Measurements from ENCODE around the genes VWCE and SYT7.

GRCh38 chr11:60915260-60915946, 1.4 kb downstream of the TMEM109 start:
- PRO-cap = bidirectional peak, plus-strand start at chr11:60915569, minus-strand start at chr11:60915519
- RAMPAGE, long total RNA, 4 experiments = no peak in any of the 4 experiments

GRCh38 chr11:61102650-61103611, 642 bp downstream of the CD5 start:
- PRO-cap = no peak
- RAMPAGE, long total RNA, 4 experiments = no peak in any of the 4 experiments

DNA sequence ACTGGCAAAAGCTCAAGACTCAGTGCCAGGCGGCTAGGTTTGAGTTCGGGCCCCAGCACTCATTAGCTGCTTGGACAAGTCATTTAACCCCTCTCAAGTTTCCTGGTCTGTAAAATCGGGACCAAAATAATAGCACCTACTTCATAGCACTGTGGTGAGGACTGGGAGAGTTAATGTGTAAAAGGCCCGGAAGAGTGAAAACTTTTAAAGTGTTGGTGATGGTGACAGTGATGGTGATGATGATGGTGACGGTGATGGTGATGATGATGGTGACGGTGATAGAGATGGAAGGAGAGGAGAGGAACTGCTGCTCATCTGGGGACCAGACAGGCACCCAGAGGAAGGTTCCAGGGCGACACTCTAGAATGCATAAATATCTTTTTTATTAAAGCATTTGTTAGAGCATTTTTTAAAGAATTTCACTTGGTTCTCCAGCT, 8.4 kb downstream of the CD5 start:
- PRO-cap = no peak
- RAMPAGE, long total RNA, 4 experiments = no peak in any of the 4 experiments

DNA sequence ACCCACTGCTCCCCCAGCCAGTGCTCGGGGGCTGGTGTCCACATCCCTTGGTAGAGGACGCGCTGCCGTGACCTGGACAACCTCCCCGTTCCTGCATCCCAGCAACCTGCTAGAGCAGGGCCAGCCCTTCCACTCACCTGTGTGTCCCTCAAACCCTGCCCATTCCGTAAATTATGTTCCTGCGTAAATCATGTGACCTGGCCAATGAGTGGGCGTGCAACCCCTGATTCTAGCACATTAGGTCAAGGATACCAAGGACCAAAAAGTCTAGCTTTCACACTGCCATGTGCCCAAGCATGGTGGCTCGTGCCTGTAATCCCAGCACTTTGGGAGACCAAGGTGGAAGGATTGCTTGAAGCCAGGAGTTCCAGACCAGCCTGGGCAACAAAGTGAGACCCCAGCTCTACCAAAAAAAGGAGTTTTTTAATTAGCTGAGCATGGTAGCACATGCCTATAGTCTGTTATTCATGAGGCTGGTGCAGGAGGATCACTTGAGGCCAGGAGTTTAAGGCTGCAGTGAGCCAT, 25.8 kb downstream of the CD5 start:
- PRO-cap = no peak
- RAMPAGE, long total RNA, 4 experiments = no peak in any of the 4 experiments

GRCh38 chr11:61141701-61142127, 19.5 kb downstream of the VPS37C start:
- PRO-cap = no peak
- RAMPAGE, long total RNA, 4 experiments = no peak in any of the 4 experiments

GRCh38 chr11:61150303-61150697, 10.9 kb downstream of the VPS37C start:
- PRO-cap = no peak
- RAMPAGE, long total RNA, 4 experiments = no peak in any of the 4 experiments

DNA sequence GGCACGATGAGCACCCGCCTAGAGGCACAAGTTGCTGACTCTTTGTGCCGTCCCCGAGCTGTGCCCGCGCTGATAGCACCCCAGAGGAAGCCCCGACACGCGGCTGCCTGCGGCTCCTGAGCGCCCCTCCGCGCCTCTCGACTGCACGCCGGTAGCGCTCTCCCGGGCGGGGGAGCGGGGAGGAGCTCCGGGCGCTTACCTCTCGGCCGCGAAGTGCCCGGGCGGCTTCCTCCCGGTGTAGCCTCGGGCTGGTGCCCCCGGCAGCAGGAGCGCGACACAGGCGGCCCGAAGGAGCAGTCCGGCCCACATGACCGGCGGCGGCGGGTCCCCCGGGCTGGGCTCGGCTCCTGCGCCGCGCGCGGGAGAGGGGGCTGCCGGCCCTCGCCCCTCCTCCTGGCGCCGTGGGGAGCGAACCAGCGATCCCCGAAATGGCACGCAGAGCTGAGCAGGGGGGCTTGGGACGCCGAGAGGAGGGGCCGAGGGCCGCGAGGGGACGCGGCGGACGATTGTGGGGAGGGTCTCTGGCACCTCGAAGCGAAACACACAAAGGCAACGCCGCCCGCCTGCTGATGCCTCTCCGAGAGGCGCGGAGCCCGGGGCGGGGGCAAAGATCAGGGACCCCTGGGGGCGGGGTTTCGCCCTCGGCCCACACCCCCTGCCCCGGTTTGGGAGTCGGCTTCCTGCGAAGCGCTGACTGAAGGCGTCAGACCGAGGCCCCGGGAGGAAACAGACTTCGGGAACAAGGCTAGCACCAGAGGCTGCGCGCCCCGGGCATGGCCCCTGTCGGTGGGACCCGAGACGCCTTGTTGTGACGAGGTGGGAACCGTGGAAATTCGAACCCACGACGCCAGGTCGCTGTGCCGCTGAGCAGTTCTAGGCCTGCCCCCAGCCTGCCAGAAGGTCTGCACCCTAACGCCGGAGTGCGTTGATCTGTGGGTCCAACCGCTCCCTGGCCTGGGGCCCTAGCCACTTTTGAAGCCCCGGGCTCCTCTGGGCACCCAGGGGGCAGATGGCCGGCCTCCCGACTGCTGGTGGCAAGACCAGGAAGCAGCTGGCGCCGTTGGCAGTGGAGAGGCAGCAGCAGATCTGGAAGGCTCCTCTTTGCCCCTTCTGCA, at the start of gene VWCE:
Gene VWCE, minus strand, starts transcription at position 588 of the 1,115 bp plus-strand sequence.
- PRO-cap = bidirectional peak, plus-strand start at position 154 of the sequence, minus-strand start at position 139 of the sequence; bidirectional peak, plus-strand start at position 729 of the sequence, minus-strand start at position 537 of the sequence
- RAMPAGE, long total RNA, 4 experiments = no peak in any of the 4 experiments

GRCh38 chr11:61360184-61360506, 1.5 kb downstream of the CYB561A3 start:
- PRO-cap = no peak
- RAMPAGE, long total RNA, 4 experiments = no peak in any of the 4 experiments

DNA sequence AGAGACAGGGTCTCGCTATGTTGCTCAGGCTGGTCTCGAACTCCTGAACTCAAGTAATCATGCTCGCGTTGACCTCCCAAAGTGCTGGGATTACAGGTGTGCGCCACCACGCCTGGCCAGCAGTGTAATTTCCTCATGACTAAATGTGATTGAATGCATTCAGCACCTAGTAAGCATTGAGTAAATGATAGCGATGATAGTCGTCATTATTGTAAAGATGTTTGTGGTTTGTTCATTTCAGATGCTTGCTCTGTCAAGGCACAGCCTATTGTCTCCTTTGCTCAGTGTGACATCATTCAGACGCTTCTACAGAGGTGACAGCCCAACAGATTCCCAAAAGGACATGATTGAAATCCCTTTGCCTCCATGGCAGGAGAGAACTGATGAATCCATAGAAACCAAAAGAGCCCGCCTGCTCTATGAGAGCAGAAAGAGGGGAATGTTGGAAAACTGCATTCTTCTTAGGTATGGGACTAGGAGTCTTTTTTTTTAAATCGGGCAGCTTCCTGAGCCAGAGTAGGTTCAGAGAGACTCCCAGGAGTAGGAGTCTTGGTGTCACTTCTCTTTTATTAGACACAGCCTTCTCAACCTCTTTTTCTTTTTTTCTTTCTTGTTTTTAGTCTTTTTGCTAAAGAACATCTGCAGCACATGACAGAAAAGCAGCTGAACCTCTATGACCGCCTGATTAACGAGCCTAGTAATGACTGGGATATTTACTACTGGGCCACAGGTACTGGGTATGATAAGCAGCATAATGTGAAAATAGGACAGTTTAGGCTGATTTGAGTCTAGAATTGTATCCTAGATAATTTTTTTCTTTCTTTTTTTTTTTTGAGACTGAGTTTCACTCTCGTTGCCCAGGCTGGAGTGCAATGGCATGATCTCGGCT, 7.7 kb downstream of the SDHAF2 start:
- PRO-cap = no peak
- RAMPAGE, long total RNA, 4 experiments = no peak in any of the 4 experiments

- PRO-cap = no peak
- RAMPAGE, long total RNA, 4 experiments = no peak in any of the 4 experiments
Observed at GRCh38 chr11:61498648-61499293, 9.8 kb upstream of the LRRC10B start.

GRCh38 chr11:61531980-61532625, 23.6 kb downstream of the LRRC10B start:
- PRO-cap = no peak
- RAMPAGE, long total RNA, 4 experiments = no peak in any of the 4 experiments

DNA sequence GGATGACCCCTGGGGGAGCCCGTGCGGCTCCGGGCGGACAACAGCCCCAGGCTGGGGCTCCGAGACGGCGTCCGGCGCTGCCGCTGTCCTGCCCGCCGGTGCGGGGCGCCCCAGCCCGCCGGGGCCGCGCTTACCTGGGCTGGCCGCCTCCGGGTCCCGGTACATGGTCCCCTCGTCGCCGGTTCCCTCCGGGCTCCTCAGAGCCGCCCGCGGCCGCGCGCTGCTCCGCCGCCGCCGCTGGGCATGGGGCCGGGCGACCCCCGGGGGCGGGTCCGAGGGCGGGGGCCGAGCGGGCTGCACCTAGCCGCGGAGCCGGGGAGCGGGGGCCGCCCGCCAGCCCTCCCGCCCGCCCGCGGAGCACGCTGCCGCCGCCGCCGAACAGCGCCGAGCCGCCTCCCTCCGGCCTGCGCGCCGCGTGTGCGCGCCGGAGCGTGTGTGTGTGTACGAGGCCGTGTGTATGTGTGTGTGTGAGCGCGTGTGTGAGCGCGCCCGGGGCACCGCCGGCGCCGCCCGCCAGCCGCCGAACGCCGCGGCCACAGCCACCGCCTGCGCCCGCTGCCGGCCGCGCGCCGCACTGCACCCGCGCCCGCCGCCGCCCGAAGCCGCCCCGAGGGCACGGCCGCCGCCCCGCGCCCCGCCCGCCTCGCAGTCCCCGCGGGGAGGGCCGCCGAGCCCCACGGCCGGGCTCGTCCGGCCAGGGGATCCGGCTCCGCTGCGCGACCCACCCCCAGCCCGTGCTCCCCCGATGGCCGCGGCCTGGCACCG, at the start of gene SYT7:
Gene SYT7, minus strand, starts transcription at position 421 of the 765 bp plus-strand sequence.
- PRO-cap = unidirectional peak, minus-strand start at position 419 of the sequence; unidirectional peak, minus-strand start at position 550 of the sequence
- RAMPAGE, long total RNA, 4 experiments = no peak in any of the 4 experiments

GRCh38 chr11:61581421-61581985, 627 bp upstream of the SYT7 start:
- PRO-cap = no peak
- RAMPAGE, long total RNA, 4 experiments = no peak in any of the 4 experiments

GRCh38 chr11:61589807-61590300, 9.0 kb upstream of the SYT7 start:
- PRO-cap = no peak
- RAMPAGE, long total RNA, 4 experiments = no peak in any of the 4 experiments

DNA sequence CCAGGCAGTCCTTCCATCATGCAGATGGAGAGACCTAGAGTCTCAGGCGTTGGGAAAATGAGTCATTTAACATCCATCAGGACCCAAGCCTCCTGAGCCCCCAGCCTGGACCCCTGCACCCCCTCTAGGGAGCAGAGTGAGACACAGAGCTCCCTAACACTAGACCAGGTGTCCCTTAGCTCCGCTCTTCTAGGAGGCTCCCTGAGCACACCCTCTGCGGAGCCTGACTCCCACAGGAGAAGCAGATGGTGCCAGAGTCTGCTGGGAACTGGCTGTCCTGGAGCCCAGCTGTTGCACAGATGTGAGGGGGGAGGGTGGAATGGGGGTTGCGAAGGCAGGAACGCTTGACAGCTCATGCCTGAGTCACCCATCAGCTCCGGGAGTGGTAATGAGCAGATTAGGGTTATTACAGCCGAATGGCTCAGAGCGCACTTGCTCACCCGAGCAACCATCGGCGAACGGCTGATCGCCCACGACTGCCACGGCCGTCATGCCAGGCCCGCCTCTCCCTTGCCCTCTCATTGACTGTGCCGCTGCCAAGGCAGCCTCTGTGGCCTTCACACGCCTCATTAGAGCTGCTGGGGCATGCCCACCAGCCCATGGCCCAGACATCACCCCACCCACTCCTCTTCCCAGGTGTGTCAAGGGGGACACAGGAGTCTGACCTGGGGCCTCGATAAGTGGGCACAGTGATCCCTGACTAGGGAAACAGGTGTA, 22.2 kb upstream of the SYT7 start:
- PRO-cap = bidirectional peak, plus-strand start at position 409 of the sequence, minus-strand start at position 270 of the sequence
- RAMPAGE, long total RNA, 4 experiments = no peak in any of the 4 experiments

GRCh38 chr11:61655056-61655391, 25.2 kb upstream of the DAGLA start:
- PRO-cap = no peak
- RAMPAGE, long total RNA, 4 experiments = no peak in any of the 4 experiments

GRCh38 chr11:61777050-61777901, 15.1 kb downstream of the TMEM258 start:
- PRO-cap = no peak
- RAMPAGE, long total RNA, 4 experiments = no peak in any of the 4 experiments

DNA sequence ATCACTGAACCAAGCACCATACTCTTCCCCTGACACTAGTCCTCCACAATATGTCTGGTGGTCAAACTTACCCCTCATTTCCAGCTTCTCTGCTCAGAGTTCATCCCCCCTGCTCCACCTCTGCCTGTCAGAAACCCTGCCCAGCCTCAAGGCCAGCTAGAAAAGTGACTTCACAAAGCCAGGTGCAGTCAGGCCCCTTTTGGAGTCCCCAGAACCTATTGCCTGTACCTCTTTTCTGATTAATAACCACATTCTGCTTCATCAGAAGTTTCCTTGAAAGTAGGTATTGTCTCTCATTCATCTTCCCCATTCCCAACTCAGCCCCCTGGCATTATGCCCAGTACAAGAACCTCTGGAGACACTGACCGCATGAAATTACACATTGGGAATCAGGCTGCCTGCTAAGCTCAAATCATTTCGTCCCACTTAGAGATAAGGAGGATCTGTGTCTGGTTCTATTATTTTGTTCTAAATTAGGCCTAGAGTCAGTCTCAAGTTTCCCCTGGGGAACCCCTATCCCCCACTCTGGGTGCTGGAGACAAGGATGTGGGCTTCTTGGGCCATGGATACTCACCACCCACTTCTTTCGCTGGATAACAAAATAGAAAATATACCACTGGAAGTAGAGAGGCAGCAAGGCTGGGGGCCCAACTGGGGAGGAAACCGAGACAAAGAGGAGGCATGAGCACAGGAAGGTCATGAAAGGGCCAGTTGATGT, 11.6 kb downstream of the FEN1 start:
- PRO-cap = no peak
- RAMPAGE, long total RNA, 4 experiments = no peak in any of the 4 experiments

DNA sequence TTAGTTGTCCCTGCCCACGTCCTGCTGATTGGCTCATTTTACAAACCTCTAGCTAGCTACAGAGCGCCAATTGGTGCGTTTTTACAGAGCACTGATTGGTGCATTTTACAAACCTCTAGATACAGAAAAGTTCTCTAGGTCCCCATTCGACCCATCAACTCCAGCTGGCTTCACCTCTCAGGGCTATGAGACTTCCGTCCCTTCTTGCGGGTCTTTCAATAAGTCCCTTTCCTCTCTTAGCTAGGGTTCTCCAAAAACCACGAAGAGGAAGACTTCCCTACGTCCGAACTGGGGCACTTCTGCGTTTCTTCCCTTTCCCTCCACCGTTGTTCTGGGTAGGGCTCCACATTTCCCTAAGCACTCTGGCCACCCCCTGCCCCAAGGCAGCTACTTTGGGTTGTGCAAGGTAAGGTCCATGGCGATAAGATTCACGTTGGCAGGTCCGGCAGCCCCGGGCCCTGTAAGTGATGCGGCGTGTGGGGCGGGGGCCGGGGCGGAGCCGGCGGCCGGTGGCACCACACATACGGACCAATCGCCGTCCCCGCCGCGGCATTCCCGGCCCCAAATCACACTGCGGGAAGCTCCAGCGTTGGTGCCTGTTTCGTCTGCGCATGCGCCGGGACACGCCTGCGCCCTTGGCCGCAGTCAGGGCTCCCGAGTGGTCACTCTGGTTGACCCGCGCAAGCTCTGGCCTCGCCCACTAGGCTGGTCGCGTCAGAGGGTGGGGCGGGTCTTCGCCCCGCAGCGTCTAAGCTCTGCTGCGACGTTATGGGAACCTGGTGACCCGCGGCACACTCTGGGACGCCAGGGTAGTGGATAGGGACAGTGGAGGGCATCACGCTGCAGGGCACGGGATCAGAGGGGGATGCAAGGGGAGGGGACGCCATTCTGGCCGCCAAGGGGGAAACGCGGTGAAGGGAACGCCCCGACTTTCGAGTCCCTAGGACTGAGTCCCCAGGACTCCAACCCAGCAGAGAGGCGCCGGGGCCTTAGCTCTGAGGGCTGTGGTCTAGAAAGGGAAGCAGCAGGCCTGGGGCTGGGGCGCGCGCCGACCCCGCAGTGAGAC, 1.8 kb downstream of the FADS1 start:
- PRO-cap = bidirectional peak, plus-strand start at position 145 of the sequence, minus-strand start outside the sequence; bidirectional peak, plus-strand start at position 751 of the sequence, minus-strand start at position 466 of the sequence
- RAMPAGE, long total RNA, 4 experiments = no peak in any of the 4 experiments

- PRO-cap = no peak
- RAMPAGE, long total RNA, 4 experiments = no peak in any of the 4 experiments
Observed at GRCh38 chr11:61850995-61851749, 23.1 kb downstream of the FADS2 start.

All from esophagus squamous epithelium (tissue), 4 donors.